Ishikawa (cell line): ENCODE measurements around a stretch of chr10.

- RRBS, result no CpG with 5 or more reads among the region's 4 CpGs
These were observed 298.5 kb downstream of the NEBL start for GRCh38 chr10:20598597-20599057.

DNA sequence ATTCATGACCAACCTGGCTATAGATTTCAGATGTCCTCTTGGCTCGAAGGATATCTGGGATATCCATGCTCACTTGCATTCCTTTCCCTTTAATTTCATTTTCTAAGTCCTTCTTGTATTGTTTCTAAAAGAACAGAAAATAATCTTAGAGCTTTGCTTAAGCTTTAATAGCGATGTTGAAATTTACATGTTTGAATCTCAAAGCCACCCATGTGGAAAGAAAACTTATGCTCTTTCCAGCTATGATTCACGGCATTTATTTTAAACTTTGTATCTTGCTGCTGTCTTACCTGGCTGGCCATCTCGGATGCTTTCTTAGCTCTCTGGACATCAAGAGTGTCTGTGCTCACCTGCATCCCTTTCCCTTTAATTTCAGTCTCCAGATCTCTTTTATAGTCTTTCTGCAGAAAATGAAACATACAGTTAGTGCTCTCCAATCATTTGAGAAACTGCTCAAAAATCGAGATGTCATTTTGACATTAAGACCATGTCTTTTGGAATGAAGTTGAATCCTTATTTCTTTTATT lies 65.9 kb downstream of the NEBL start:
- RRBS, result no CpG with 5 or more reads among the region's 5 CpGs

- RRBS, result no CpG with 5 or more reads among the region's 5 CpGs
These were observed 84.8 kb upstream of the NEBL start for GRCh38 chr10:20981972-20982264.

GRCh38 chr10:20988129-20989017 lies 91.3 kb upstream of the NEBL start:
- RRBS, result no CpG with 5 or more reads among the region's 2 CpGs

DNA sequence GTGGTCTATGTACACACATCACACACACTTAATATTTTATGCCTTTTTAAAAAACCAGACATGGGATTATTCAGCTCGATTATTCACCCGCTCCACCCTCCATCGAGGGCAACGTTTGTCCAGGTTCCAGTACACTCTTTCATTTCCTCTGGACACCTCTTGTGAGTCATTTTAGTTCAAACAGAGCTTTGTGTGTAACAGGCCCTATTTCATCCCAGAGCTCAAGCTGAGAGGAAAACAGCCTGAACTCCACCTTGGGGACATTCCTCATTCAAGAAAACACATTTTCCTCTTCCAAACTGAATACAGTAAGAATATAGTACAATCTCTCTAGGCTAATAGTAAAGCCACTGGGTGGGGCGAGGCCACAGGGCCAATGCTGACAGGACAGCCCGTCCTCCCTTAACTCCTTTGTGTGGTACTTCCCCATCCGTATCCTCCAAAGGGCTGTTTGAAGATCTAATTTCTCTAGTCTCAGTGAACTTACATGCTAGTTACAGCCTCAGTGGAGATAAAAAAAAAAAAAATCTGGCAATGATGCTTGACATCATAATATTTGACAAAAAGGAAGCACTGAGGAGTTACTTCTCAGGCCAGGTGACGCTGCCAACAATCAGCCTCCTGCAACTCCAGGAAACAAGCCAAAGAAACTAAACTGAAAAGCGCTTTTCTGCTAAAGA lies 238.0 kb upstream of the NEBL start:
- RRBS, result no CpG with 5 or more reads among the region's 9 CpGs

DNA sequence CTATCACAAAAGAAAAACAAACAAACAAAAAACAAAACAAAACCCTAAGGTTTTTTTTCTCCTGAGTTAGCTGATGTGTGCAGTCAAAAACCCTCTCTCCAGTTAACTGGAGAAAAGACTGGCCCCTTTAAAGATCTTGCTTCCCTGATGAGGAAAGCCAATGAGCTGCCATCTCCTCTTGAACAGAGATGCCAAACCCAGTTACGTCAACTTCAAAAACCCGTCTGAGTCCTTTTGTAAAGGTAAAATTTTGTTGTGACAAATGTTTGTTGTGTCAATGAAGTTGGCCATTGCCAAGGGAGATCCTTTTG lies 314.1 kb downstream of the SKIDA1 start:
- RRBS, result no CpG with 5 or more reads among the region's 2 CpGs

DNA sequence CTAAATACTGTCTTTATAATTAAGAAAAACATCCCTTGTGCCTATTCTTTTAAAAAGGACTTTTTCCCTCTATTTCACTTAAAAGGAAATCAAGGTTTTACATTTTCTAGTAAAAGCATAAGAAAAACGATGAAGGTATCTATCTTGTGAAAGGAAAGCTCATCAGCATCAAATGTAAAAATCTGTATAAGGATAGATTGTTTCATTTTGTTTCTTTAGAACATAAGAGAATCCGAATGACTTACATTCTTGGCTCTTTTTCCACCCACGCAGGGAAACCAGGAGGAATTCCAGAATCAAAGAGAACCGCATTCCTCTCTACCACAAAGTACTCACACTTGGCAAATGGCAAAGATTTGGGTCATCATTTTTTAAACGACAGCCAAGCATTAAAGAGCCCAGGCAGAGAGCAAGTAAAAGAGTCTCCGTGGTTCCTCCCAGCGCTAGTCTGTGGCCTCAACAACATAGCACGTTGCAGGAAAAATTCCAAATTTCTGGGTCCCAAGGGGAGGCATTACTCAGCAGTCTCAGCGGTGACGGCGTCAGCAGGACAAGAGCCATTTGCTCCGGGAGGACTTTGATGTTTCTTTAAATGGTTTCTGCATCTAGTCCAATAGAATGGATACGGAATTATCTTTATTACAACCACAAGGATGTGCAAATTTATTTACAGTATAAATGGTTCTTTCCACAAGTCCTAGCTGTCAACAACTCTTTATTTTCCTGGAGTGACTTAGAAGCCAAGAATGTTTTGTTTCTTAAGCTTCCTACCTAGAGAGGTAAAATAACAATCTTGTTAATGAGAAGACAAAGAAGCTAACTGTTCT lies 232.7 kb downstream of the SKIDA1 start:
- RRBS, result no CpG with 5 or more reads among the region's 13 CpGs

GRCh38 chr10:21334923-21335494 lies 190.5 kb downstream of the SKIDA1 start:
- RRBS, result no CpG with 5 or more reads among the region's 10 CpGs

GRCh38 chr10:21368808-21369462 lies 156.5 kb downstream of the SKIDA1 start:
- RRBS, result no CpG with 5 or more reads among the region's 8 CpGs

DNA sequence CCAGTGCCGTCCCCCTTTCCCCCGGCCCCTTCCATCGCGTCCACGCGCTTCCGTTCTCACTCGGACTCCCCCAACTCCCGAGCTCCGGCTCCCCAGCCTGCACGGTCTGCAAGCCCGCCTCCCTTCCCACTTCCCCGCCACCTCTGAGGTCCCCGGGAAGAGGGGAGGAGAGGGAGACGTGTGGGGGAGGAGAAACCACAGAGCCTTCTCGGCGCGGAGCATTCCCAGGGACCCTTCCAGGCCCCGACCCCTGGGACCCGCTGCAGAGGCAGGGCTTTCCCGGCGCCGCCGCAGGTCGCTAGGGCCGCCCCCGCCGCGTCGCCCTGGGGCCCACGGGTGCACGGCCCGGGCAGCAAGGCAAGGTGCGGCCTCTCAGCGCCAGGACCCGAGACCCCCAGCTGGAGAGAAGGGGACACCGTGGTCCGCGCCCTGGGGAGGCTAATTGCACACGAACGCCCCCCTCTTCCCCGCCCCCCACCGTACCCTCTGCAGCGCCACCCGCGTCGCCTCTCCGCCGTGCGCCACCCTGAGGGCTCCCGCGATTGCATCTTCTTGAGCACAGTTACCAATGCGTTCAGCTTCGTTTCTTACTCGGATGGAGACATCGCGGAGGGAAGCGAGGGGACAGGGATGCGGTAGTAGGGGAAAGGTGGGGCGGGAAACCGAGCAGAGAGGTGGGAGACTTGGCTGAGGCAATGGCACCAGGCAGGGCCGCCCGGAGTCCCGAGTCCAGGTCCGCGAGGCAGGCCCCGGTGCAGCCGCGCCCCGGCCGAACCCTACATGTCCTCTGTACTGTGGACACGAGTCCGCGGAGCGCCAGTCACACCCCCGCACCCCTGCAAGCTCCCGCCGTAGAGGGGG lies 29.0 kb downstream of the SKIDA1 start:
- RRBS, result 2% methylated on average over 29 of the region's 78 CpGs

DNA sequence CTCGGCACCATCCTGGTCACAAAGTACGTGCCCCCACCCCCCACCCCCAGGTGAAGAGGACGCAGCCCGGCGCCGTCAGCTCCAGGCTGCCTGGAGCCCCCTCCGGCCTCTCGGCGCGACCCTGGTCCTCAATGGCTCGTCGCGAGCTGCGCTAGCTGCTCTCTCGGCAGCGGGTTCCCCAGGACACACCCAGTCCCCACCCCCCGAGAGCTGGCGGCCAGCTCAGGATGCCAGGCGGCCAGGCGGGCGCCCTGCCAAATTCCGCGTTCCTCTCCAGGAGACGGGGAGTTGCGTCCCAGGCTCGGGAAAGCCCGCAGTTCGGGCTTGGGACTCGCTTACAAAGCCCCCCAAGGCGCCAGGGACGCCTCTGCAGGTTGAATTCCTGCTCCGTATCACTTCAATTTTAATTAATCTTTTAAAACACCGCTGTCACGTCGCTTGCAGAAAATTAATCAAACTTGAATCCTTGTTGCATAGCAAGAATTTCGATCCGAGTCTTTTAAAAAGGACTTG lies 28.3 kb downstream of the SKIDA1 start:
- RRBS, result 0% methylated on average over 2 of the region's 37 CpGs

DNA sequence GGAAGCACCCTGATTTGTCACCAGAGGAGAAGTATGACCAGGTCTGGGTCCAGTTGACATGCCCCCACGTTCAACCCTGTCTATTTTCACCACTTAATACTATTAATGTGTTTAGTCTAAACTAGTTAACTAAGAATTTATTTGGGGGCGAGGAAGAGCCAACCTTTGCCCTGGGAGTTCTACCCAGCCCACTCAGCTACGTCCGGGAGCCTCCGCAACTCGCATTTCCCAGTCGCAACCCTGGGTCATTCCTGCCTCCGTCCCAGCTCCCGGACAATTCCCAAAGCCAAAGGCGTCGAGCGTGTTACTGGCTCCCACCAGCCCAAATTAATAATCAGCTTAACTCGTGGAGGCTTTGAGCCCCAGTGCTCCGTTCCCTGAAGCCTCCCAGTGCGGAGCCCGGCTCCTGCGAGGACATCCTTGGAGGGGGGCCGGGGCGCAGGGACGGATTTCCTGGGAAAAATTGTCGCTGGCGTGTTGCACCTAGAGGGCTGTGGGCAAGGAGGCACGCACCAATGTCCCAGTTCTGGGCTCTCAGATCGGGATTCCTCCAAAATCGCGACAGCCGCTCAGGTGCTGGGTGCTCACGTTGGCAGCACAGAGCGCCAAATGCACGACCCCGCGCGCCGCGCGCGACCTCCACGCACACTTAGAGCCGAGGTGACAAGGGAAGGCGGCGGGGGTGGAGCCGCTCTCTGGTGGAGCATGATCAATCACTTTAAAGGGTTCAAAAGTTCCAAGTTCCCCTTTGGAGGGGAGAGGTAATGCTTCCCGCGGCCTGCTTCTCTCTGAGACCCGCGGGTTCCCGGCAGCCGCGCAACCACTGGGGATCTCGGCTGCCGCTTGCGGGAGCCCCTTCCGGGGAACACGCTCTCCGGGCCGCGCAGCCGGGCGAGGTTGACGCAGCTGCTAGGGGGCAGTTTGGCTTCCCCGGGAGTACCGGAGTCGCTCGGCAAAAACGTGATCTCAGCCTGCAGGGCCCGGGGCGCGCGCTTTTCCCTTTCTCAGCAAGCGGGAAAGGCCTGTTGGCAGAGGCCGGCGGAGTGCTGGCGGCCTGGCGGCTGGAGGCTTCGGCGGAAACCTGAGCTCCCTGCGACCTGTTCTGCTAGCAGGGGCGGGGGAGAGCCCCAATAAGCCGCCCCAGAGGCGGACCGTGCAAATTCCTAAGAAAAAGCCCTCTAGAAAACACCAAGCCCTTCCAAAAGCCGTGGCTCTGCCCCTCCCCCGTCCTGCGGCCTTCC lies 25.6 kb downstream of the SKIDA1 start:
- RRBS, result 39% methylated on average over 31 of the region's 84 CpGs

- RRBS, result no CpG with 5 or more reads among the region's 21 CpGs
These were observed 2.5 kb upstream of the SKIDA1 start for GRCh38 chr10:21527715-21528728.

DNA sequence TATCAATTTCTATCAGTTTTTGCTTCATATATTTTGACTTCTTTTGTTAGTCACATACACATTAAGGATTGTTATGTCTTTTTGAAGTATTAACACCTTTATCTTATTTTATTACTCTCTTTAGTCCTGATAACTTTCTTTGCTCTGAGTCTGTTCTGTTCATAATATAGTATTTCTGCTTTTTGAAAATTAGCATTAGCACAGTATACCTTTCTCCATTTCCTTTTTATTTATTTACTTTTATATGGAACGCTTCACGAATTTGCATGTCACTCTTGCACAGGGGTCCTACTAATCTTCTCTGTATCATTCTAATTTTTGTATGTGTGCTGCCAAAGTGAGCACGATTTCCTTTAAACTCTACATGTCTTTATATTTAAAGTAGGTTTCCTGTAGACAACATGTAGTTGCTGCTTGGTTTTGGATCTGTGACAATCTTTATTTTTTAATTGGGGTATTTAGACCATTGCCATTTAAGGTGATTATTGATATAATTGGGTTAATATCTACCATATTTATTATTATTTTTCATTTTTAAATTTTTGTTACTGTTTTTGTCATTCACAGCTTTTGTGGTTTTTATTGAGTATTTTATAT lies 127.5 kb downstream of the MLLT10 start:
- RRBS, result no CpG with 5 or more reads among the region's 3 CpGs

GRCh38 chr10:21764611-21765340 lies 230.7 kb downstream of the MLLT10 start:
- RRBS, result no CpG with 5 or more reads among the region's 8 CpGs

DNA sequence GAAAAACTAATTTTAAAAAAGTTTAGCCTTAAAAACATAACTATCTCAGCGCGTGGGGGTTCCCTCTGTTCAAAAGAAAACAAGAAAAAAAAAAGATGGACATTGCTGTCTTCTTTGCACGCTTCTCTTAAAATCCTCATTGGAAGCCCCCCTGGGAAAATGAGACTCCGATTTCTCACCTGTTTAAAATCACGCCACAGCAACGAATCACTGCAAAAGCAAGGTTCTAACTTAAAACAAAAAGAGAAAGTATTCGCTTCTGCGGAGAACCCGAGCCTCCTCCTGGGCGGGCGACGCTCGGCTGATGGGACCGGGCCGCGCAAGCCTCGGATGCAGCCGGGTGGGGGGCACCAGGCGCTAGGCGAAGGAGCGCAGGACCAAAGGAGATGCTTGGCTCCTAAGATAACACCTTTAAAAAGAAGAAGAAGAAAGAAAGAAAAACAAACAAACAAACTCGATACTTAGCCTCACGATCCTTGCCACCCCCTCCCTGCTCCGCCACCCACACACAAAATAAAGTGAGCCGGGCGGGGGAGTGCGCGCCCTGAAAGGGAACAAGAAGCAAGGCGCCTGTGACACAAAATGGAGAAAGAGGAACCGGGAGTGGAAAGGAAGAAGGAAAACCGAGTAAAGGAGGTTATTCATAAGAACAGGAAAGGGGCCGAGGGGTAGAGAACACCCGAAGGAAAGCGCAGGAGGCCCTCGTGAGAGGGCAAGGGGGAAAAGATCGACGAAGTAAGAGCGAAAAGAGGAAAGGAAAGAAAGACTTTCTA lies 33.9 kb upstream of the EBLN1 start:
- RRBS, result 9% methylated on average over 6 of the region's 38 CpGs

DNA sequence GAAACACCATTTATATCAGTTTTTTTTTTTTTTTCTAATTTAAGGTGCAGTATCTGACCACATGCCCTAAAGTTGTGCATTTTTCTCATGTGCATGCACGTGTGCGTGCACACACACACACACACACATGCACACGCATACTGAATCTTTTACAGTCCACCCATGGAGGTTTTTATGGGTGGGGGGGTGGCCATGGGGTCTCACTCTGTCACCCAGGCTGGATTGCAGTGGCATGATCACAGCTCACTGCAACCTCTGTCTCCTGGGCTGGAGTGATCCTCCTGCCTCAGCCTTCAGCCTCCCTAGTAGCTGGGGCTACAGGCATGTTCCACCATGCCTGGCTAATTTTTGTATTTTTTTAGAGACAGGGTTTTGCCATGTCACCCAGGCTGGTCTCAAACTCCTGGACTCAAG lies 139.9 kb downstream of the SPAG6 start:
- RRBS, result no CpG with 5 or more reads among the region's 3 CpGs

- RRBS, result no CpG with 5 or more reads among the region's 12 CpGs
These were observed 122.8 kb downstream of the PIP4K2A start for GRCh38 chr10:22591470-22592038.

GRCh38 chr10:22596785-22597589 lies 117.4 kb downstream of the PIP4K2A start:
- RRBS, result no CpG with 5 or more reads among the region's 8 CpGs